ENCODE measurements around a stretch of chr10.

DNA sequence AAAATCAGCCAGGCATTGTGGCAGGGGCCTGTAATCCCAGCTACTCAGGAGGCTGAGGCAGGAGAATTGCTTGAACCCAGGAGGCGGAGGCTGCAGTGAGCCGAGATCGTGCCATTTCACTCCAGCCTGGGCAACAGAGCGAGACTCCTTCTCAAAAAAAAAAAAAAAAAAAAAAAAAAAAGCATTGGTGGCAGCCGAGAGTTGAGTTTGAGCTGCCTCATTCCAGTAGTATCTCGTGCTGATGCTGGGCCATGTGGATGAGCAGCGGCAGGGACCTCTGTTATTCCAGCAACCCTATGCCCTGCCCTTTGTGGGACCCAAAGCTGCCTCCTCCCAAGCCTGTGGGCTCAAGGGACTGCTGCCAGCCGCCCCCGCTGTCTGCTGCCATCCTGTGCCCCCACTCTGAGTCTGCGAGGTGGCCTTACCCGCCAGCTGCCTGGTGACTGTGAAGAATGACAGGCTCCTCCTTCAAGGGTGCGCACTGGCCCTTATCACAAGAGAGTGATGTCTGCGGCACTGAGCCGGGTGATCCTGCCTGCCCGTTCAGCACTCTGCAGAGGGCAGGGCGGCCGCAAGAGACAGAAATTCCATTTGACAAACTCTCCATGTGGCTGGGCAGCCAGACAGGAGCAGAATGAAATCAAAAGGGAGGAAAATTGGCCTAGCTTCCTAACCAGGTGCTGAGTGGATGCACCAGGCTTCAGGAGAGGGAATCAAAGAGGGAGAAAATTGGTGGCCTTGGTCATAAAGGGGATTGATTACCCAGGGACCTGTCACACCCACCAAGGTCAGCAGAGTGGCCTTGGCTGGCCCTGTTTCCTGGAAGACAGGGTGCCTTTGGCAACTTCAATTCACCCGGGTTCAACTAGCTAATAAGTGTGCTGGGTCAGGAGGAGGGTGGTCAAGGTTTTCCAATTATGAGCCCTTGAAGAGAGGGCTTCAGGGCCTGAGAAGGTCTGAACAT is 65.4 kb upstream of the ZMIZ1 start:
- PRO-cap, result unidirectional peak, minus-strand start at position 447 of the sequence
- RAMPAGE, long total RNA, 3 experiments, result no peak in any of the 3 experiments

- PRO-cap, result no peak
- RAMPAGE, long total RNA, 3 experiments, result no peak in any of the 3 experiments
Measured at GRCh38 chr10:79084882-79085713, 16.3 kb downstream of the ZMIZ1 start.

DNA sequence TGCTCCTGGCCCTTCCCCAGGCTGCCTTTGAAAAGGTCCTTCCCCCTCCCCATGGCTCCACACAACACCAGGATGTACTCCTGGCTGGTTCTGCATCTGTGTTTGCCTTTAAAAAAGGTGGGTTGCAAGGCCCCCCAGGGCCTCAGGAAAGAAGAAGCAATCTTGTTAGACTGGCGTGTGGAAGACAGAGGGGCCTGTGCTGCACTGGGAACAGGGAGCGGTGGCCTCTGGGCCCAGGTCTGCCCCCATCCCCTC is 30.5 kb downstream of the ZMIZ1 start:
- PRO-cap, result no peak
- RAMPAGE, long total RNA, 3 experiments, result no peak in any of the 3 experiments

DNA sequence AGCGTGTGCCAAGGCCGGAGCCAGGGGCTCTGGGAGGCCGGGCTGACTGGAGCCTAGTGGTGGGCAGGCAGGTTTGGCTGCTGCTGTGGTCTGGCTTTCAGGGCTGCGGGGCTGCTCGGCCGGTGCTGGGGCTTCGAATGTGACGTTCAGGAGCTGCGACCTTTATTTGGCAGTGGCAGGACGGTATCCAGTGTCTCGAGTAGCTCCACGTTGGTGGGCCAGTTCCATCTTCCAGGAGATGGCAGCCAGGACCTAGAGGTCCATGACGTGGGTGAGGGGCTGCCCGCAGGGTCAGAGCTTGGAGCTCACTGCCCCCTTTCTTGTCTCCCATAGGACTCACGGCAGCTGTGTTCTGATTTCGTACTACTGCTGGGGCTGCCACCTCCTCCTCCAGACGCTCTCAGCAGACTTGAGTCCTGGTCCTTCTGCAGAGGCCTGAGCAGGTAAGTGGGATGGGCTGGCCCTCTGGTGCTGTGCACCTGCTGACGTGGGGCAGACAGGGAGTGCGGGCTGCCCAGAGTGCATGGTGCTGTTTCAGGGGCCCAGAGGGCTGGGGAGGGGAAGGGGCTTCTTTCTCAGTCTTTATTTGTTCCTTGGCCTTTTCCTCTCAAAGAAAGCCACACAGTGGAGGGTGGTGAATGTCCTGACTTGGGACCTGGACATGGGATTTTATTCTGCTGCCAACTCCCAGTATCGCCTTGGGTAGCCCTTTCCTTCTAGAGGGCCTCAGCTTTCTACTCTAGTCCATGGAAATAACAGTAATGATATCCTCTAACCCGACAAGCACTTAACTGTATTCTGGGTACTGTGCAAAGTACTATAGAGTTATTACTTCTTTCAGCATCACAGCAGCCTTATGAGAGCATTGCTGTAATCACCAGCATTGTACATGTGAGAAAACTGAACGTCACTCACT is 50.1 kb downstream of the ZMIZ1 start:
- PRO-cap, result no peak
- RAMPAGE, long total RNA, 3 experiments, result no peak in any of the 3 experiments

- PRO-cap, result no peak
- RAMPAGE, long total RNA, 3 experiments, result no peak in any of the 3 experiments
Measured at GRCh38 chr10:79123311-79123851, 54.6 kb downstream of the ZMIZ1 start.

DNA sequence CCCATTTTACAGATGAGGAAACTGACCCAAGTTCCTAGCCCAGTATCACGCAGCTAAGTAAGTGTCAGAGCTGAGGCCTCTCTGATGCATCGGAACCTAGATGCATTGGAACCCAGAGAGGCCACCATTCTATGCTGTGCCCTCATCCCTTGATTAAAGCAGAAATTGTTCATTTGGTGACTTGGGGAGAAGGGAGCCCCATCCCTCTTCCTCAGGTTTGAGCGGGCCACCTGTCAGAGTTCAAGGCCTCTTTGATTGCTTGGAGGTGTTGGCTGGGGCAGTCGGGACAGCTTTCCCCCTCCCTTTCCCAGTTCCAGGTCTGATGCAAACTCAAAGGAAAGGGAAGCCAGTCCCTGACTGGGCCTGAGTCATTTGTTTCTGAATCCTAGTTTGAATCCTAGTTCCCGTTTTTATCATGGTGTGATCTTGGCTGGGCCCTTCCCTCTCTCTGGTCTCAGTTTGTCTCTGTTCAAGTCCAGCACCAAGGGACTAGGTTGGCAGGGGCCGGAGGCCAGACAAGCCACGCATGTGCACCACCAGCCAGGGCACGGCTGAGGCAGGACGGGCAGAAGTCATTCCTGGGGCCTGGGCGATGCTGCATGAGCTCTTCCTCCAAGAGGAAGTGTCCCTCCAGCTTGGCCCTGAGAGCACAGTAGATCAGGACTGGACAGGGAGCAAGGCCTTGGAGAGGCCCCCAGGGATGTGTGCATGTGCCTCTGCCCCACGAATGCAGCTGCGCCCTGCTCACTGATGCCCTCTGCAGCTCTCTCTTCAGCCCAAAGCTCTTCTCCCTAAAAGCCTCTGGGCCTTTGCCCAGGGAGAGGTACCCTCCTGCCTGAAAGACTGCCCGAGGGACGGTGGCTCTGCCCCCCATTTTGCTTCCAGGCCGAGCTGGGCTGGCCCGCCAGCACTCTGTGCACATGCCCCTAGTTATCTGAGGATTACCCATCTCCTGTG is 86.5 kb downstream of the ZMIZ1 start:
- PRO-cap, result no peak
- RAMPAGE, long total RNA, 3 experiments, result no peak in any of the 3 experiments

GRCh38 chr10:79176999-79177469 is 108.3 kb downstream of the ZMIZ1 start:
- PRO-cap, result no peak
- RAMPAGE, long total RNA, 3 experiments, result no peak in any of the 3 experiments

DNA sequence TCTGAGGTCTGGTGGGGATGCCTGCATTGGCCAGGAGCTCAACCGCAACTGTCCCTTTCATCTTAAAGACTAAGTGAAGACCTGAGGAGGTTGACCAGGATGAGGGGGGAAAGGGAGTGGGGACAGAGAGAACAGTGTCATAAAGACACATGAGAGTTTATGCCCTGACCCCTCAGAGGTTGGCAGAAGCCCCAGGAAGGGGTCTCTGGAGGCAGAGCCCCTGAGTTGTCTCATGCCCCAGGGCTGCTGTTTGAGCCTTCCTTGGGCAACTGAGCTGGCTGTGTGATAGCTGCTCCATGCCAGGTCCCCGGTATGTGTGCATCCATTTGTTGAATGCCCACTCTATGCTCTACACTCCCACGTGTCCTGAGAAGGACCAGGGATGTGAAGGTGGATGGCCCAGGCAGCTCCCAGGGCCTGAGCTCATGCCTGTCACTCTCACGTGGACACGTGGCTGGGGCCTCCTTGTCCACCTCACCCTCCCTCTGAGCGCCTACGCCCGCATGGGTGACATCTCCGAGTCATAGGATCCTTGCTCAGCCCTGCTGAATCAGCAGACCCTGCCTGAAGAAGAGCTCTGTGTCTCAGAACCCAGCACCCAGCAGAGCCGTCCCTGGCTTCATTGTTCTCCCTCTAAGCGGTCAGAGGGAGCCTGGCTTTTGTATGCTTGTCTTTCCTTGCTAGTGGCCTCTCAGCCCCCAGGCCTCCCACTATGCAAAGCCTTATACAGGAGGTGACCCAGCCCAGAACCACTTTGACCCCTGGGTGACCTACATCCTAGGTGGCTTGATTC is 108.1 kb upstream of the PPIF start:
- PRO-cap, result no peak
- RAMPAGE, long total RNA, 3 experiments, result no peak in any of the 3 experiments

- PRO-cap, result no peak
- RAMPAGE, long total RNA, 3 experiments, result no peak in any of the 3 experiments
Measured at GRCh38 chr10:79246598-79247468, 100.4 kb upstream of the PPIF start.

DNA sequence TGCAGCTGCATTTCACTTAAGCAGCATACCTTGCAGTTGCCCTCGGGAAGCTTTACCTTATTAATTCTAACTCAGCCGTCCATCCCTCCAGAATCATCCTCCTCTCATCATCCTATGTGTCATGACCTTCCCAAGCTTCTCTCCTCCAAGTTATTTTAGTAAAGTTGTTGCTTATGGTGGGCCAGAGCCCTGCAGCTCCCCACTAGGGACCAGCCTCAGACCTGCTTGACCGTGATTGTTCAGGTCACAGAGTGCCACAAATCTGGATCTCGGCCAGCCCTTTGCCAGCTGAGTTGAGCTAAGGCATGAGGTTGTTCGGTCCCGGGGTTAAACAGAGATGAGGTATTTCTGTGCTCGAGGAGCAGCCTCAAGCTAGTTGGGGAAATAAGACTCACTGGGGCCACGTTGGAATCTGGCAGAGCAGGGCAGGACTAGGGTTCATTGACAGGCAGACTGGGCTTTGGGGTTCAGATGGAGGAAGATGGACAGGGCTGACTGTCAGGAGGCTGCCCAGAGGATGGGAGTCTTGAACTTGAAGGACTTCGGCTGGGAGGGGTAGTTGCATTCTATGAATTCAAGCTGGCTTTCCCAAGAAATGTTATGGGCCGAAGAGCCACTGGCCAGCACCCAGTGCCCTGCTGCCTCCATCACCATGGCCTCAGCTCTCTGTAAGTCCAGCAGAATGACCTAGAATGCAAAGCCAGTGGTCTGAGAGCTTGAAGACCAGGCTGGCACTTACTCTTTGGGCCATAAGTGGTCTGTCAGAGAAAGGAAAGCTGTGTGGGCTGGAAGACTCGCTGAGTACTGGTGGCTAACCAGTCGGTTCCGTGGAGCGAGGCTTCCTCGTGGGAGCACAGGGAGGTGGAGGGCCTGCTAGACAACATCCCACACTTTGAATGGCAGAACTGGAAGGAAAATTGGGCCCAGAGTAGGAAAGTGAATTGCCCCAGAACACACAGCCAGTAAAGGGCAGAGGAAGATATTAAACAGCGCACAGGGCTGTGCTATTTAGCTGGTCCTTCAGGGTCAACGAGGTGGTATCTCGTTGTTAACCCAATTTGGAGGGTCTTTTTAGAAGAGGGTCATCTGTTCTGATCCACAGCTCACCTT is 66.0 kb upstream of the PPIF start:
- PRO-cap, result no peak
- RAMPAGE, long total RNA, 3 experiments, result no peak in any of the 3 experiments

- PRO-cap, result no peak
- RAMPAGE, long total RNA, 3 experiments, result no peak in any of the 3 experiments
Measured at GRCh38 chr10:79296081-79296977, 50.9 kb upstream of the PPIF start.

DNA sequence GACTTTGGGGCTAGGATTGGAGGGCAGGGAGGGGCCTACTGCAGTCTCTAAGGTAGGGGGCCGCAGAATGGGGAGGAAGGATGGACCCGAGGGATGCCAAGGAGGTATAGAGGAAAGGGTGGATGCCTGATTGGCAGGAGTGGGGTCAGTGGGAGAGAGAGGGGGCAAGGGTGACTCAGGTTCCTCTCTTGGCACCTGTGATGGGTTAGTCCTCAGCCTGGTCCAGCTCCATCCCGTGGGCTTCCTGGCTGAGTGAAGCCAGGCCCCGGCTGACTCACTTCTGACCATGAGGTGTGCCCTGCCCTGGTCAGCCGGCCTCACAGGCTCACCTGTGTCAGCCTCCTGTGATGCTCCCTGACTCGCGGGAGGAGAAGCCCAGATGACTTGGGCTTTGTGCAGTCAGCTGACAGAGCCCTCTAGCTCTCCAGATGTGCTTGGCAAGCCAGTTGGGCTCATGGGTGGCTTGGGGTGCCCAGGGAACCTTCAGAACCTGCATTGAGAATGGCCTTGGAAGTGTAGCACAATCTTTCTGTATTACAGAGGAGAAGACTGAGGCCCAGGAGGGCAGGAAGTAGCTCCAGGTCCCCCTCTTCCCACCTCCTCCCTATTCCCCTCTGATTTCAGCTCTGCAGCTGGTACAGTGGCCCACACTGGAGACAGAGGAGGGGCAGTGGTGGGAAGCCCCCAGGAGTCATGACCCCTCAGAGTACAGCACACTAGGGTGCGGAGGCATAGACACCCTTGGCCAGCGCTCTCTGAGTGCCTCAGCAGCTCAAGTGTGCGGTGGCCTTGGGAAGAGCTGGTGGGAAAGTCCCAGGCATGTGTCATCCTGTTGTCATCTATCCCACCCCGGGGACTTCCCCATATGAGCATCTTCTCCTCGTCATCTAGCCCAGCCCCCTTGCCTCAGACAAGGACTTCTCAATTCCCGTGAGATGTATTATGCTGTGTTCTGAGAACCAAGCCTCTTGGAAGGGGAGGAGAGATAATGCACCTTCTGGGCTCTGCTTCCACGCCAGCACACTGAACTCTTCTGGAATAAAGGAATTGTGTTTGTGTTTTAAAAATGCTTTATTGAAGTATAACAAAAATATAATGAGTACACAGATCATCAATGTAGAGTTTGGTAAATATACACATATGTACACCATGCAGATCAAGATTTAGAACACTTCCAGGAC is 15.8 kb upstream of the PPIF start:
- PRO-cap, result no peak
- RAMPAGE, long total RNA, 3 experiments, result no peak in any of the 3 experiments

- PRO-cap, result no peak
- RAMPAGE, long total RNA, 3 experiments, result no peak in any of the 3 experiments
Measured at GRCh38 chr10:79384228-79385113, 37.2 kb downstream of the PPIF start.

GRCh38 chr10:79391487-79392685 is 44.6 kb downstream of the PPIF start:
- PRO-cap, result no peak
- RAMPAGE, long total RNA, 3 experiments, result no peak in any of the 3 experiments

DNA sequence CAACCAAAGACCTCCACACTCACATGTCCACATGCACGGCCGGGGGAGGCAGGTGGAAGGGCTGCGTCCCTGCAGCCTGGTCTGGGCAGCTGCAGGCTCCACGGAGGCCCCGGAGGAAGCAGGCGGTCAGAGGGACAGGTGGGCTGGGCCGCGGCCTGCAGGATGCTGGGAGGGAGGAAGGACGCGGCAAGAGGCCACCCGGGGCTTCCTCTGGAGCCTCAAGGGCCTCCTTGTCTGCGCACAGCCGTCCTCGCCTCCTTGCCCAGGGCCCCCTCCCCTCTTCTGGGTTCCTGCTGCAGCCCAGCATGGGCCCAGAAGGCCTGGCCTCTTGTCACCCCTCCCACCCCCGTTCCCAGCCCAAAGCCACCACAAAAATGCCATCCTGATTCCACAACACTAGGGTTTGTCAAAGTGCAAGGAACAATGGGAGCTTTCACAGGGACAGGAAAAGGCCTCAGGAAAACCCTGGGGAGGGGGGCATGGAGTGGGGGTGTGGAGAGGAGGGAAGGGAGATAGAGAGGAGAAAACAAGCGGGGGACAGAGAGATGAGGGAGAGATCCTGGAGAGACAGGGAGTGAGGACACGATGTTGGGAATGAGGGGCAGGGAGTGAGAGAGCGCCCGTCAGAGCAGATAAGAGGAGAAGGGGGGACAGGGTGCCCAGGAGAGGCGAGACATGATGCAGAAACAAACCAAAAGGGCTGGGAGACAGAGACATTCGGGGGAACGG is 41.9 kb downstream of the ZCCHC24 start:
- PRO-cap, result no peak
- RAMPAGE, long total RNA, 3 experiments, result no peak in any of the 3 experiments

DNA sequence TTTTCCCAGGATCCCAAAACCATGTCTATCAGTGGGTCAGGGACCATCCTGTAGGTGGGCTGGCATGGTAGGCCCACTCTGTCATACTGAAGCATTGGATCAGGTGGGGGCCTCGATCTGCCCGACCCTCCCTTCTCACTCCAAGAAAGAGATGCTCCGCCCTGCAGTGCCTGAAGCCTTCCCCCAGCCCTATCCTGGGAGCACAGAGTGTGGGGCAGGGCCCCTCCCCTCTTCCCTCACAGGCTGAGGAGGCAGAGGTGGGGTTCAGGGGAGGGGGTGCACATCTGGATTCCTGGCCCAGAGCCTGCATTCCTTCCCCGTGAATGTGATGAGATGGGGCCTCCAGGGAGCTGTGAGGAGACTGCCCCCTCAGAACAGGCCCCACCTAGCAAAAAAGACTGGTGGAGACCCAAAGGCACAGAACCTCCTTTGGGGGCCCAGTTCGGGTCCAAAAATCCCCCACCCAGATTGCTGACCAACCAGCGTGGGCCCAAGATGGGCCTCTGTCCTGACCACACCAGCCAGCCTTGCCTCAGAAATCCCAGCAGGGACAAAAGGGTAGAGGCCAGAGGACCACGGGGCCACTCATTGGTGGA is 13.5 kb downstream of the ZCCHC24 start:
- PRO-cap, result no peak
- RAMPAGE, long total RNA, 3 experiments, result no peak in any of the 3 experiments

DNA sequence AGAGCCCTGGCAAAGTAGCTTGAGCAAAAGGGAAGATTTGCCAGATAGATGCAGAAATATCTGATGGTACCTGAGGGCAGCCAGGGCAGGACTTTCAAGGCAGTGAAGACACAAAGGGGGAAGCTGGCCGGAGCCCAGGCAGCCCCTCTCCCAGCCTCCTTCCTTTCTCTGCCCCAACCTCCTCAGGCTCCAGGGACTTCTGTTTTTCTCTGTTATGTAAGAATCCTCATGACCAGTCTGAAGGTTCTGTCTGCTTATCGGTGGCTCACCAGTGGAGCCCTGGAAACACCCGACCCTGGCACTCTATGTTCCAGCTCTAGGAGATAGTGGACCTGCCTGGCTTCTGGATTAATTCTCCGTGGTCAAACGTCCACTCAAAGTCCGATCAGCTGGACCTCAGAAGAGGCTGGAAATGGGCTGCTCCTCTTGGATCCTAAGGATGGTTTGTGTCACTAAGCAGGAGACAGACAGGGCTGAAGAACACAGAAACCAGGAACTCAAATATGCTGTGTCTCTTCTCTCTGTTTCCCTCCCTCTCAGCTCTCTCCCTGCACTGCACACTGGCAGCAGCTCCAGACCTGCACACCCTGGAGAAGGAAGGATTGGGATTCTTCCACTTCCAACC is 22.3 kb upstream of the ZCCHC24 start:
- PRO-cap, result no peak
- RAMPAGE, long total RNA, 3 experiments, result no peak in any of the 3 experiments

DNA sequence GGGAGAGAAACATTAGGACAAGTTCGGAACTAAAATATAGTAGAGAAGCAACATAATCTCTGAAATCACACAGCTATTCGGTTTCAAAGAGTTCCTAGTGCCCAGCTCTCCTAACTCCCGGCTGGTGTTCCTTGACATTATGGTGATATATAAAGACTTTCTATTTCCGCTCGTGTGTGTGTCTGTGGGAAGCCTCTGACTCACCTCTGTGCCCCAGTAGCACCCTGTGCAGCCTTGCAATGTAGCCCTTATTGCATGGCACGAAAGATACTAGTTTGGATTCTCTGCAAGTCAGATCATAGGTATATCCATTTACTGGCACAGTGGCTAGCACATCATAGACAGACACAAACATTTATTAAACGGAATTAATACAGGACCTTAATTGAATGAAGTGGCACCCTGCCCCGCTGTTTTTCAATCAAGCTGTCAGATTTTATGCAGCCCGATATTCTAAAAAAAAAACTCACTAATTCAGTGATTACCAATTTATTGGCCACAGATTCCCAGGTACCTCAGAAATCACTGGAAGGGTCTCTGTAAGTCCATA is 43.5 kb downstream of the SFTPD start:
- PRO-cap, result unidirectional peak, minus-strand start at position 123 of the sequence
- RAMPAGE, long total RNA, 3 experiments, result no peak in any of the 3 experiments

- PRO-cap, result no peak
- RAMPAGE, long total RNA, 3 experiments, result no peak in any of the 3 experiments
Measured at GRCh38 chr10:79910294-79910712, 38.6 kb downstream of the SFTPD start.

DNA sequence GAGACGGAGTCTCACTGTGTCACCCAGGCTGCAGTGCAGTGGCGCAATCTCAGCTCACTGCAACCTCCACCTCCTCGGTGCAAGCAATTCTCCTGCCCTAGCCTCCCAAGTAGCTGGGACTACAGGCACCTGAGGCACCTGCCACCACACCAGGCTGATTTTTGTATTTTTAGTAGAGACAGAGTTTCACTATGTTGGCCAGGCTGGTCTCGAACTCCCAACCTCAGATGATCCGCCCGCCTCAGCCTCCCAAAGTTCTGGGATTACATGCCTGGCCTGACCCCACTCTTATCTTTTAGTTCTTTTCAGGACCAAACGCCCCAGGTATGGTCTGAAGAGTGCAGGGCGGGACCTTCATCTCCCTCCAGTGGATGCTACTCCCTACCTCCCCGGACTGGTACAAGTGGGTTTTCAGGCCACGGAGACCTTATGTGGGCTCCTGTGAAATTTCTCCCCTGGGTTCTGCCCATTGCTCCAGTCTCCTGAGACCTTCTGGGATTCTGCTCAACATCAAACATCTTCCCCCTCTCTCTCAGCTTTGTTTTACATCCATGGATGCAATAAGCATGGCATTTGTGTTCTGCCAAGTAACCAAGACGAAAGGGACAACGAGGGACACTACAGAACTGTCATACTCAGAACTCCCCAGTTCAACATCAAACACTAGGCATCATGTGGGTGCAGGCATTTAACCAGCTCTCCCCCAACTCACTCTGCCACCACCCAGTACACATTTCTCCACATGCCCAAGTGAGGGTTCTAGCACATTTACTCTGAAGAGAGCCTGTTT is 28.1 kb downstream of the ANXA11 start:
- PRO-cap, result no peak
- RAMPAGE, long total RNA, 3 experiments, result no peak in any of the 3 experiments

Data from gastrocnemius medialis (tissue), 3 donors.